ENCODE data around the gene EPC1.

DNA sequence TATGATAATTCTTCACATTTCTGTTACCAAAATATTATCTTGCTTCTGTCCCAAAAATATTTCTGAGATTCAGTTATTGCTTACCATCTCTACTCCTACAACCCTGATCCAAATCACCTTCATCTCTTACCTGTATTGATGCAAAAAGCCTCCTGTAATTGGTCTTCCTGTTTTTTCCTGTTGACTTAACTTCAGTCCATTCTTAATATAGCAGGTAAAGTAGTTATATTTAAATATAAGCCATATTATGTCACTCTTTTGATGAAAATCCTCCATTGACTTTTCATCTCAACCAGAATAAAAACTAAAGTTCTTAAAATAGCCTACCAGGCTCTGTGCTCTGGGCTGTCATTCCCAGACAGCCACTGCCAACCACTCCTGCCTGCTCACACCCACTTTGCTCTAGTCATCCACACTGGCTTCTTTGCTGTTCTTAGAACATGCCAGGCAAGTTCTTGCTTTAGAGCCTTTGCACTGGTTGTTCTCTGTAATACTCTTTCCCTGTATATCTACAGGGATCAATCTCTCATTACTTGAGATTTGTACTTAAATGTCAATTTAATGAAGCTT, 80.5 kb downstream of the ZEB1 start:
- PRO-cap = no peak

- PRO-cap = no peak
- RRBS = 40% methylated on average over 5 of the region's 14 CpGs
Observed at GRCh38 chr10:31586624-31587202, 267.7 kb downstream of the ZEB1 start.

- PRO-cap = unidirectional peak, plus-strand start at chr10:31602648
- RRBS = no CpG with 5 or more reads among the region's 17 CpGs
Observed at GRCh38 chr10:31602423-31602987, 283.5 kb downstream of the ZEB1 start.

GRCh38 chr10:31604079-31604610, 285.1 kb downstream of the ZEB1 start:
- PRO-cap = unidirectional peak, minus-strand start at chr10:31604372
- RRBS = no CpG with 5 or more reads among the region's 13 CpGs

DNA sequence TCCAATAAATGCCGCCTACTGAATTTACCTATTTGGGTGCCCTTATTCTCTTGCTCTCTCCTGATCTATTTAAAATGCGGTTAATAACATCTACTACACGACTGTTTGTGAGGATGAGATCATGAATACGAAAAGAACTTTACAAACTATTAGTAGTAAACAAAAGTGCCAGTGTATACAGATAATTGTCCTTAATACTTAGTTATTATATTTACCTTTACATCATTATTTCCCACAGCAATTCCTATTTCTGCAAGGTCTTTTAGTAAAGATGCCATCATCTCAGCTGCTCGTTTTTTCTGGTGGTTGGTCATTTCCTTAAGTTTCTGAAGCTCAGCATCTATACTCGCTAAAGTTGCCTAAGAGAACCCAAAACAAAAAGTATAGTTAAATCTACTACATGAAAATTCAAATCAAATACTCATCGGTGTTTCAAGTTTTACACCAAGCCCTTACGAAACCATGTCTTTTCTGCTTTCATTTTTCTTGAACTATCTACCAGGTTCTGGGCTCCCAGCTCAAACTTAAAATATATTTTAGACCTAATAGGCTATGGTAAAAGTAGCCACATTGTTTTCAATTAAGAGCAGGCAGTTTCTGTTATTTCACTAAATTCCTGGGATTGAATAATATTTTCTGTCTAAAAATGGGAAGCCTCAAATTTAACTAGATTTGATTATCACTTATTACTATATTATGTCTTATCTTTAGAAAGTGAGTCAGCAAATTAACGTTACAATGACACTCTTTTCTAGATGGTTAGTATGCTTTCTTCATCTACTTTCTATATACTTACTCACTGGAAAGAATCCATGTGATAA, 27.8 kb downstream of the KIF5B start:
- PRO-cap = no peak
- RRBS = no CpG with 5 or more reads among the region's 9 CpGs

DNA sequence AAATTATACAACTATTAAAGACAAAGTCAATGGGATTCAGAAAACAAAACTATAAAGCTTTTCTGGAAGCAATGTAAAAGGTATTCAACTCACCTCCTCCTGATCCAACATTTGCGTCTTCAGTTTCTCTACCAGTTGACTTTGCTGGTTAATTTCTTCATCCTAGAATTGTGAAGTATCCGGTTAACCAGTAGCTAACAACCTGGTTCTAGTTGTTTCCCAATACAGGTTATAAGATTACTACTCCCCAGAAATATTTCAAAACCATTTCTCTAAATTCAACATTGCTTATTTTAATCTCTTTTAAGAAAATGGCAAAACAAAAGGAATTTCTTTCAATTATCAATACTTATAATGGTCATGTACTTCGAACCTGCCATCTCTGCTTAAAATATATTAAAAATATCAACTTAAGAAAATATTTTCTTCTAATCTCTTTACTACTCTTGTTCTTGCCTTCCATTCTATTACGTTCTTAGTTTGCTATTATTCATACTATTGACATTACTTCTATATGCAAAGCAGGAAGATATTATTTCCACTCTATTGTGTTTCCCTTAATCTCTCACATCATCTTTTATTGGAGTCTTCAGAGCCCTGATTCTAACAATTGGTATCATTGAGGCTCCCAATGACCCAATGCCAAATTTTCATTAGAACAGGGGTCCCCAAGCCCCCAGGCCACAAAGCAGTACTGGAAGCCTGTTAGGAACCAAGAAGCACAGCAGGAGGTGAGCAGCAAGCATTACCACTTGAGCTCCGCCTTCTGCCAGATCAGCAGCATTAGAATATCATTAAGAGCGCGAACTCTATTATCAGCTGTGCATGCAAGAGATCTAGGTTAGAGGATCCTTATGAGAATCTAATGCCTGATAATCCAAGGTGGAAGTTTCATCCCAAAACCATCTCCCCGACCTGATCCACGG, 23.3 kb downstream of the KIF5B start:
- PRO-cap = no peak
- RRBS = no CpG with 5 or more reads among the region's 9 CpGs

DNA sequence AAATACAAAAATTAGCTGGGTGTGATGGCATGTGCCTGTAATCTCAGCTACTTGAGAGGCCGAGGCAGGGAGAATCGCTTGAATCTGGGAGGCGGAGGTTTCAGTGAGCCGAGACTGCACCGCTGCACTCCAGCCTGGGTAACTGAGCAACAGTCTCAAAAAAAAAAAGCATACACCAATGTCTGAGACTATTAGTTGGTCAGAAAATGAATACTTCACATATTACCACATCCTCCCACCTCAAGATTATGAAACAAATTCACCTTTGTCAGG, 38.8 kb downstream of the EPC1 start:
- PRO-cap = no peak
- RRBS = no CpG with 5 or more reads among the region's 5 CpGs

- PRO-cap = bidirectional peak, plus-strand start at chr10:32347259, minus-strand start at chr10:32347119; unidirectional peak, minus-strand start at chr10:32347461
- RRBS = 2% methylated on average over 44 of the region's 123 CpGs
Observed at GRCh38 chr10:32346760-32347920, at the start of gene EPC1. Gene EPC1, minus strand, starts transcription at chr10:32347158.

DNA sequence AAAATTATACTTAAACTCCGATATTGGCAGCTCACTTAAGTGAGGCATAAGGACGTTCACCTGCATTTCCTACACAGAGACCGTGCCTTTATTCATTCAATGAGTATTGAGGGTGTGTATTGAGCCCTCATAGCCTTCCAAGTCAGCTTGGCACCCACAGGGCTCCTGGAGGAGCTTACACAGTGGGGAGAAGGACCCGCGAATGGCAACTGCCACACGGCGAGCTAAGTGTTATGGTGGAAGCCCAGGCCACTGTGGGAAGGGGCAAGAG, 1.6 kb upstream of the EPC1 start:
- PRO-cap = no peak
- RRBS = no CpG with 5 or more reads among the region's 7 CpGs

DNA sequence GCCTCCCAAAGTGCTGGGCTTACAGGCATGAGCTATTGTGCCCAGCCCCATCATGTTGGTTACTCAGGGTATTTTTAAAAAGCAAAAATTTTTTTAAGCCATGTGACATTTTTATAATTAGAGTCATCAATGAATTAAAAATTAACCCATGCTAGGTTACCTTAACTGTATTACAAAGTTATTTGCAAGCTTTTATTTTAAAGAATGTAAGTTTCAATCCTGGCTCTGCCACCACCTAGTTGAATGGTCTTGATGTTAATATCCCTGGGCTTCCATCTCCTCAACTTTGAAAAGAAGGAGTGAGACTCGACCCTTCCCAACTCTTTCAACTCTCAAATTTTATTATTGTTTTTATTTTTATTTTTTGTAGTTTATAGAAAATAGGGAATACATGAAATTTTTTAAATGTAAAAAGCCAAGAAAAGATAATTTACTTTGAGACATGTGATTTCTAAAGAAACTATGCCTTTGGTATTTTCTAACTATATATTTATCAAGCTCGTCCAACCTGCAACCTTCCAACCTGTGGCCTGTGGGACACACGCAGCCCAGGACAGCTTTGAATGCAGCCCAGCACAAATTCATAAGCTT, 17.4 kb upstream of the EPC1 start:
- PRO-cap = no peak
- RRBS = no CpG with 5 or more reads among the region's 3 CpGs

DNA sequence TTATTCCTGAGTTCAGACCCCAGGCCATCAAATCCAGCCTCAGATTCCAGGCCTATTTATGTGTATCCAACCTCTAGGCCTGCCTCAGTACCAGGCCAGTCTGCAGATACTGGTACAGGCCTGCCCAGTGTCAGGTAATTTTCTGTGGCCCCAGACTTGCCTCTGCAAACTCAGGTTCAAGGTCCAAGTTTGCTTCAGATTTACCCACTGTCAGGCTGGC, 169.8 kb downstream of the ITGB1 start:
- PRO-cap = no peak

DNA sequence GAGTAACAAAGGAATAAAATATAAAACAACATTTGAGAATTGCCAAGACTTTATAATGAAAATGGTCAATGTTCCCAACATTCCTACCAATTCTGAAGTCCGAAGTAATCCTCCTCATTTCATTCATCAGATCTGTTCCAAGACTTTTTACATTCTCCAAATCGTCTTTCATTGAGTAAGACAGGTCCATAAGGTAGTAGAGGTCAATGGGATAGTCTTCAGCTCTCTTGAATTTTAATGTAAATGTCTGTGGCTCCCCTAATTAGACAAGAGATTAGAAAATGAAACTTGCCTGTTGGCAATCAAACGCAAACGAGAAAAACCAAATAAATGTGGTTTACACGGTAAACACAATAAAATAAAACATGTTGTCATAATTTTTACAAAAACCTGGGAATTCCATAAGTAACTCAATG, 30.0 kb downstream of the ITGB1 start:
- PRO-cap = no peak
- RRBS = no CpG with 5 or more reads among the region's 5 CpGs

GRCh38 chr10:32959039-32959646, 1.1 kb upstream of the ITGB1 start:
- PRO-cap = no peak
- RRBS = no CpG with 5 or more reads among the region's 7 CpGs

DNA sequence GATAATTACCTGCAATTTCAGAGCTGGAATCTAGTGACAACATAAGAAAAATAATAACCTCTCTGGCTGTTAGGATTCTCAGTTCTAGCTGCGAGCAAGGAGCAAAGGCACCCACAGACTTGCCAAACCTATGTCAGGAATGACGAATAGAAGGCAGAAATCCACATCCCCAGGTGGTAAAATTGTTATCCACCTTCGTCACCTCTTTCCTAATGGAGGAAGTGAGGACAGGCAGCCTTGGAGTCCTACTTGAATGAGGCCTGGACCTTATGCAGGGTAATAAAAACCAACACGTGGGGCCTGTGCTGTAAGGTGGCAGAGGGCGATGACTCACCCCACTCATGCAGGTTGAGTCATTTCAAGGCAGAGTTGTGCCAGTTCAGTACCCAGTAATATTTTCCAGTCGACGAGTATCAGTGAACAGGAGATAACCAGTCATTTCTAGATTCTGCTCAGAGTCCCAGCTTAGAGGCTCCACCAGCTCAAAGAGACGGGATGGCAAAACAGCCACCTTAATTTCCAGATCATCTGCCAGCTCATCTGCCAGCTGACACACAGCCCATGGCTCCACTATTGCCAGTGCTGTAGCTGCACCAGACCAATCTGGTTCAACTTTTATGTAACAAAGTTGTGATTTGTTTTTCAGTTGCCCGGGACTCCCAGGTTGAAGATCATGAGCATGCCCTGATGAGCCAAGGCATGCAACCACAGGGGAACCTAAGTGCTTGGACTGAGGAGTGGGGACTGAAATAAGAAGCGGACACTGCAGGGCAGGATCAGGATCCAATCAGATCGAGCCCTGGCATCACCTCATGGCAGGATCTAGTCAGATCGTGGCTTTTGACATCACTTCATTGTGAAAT, 176.1 kb upstream of the ITGB1 start:
- PRO-cap = unidirectional peak, plus-strand start at position 485 of the sequence
- RRBS = no CpG with 5 or more reads among the region's 12 CpGs

- PRO-cap = no peak
- RRBS = no CpG with 5 or more reads among the region's 1 CpG
Observed at GRCh38 chr10:33136877-33137171, 178.8 kb upstream of the ITGB1 start.

GRCh38 chr10:33150786-33151409, 183.6 kb downstream of the NRP1 start:
- PRO-cap = no peak
- RRBS = no CpG with 5 or more reads among the region's 6 CpGs

GRCh38 chr10:33178171-33179039, 156.1 kb downstream of the NRP1 start:
- PRO-cap = no peak
- RRBS = no CpG with 5 or more reads among the region's 4 CpGs

GRCh38 chr10:33213369-33213782, 121.1 kb downstream of the NRP1 start:
- PRO-cap = no peak
- RRBS = no CpG with 5 or more reads among the region's 11 CpGs

GRCh38 chr10:33229924-33230463, 104.5 kb downstream of the NRP1 start:
- PRO-cap = unidirectional peak, minus-strand start at chr10:33230144
- RRBS = no CpG with 5 or more reads among the region's 4 CpGs

- PRO-cap = no peak
- RRBS = no CpG with 5 or more reads among the region's 5 CpGs
Observed at GRCh38 chr10:33263373-33264026, 71.0 kb downstream of the NRP1 start.

Data from kidney (tissue), 2 donors.